Thoracic aorta (tissue), 1 donor: ENCODE data around the genes JCHAIN, COX18 and ALB.

GRCh38 chr4:70666230-70666882, at the start of gene JCHAIN:
TSS of gene JCHAIN (minus strand) at chr4:70666508.
- RAMPAGE, long total RNA, result start-site peak on the minus strand at chr4:70666508-70666512, 8 reads

DNA sequence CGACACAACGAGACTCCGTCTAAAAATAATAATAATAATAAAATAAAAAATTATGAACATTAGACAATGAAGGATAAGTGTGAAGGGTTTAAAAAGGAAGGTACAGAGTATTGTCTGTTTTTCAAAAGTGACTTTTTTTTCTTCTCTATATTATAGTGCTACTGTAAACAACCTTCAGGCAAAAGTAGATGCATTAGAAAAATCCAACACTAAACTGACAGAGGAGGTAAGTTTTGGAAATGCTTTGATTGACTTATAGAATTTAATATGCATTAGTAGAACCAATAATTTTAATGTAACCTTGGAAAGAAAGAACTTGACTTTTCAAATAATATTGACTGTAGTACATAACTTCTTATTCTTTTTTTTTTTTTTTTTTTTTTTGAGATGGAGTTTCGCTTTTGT, 56.5 kb downstream of the RUFY3 start:
- RAMPAGE, long total RNA, result no peak

DNA sequence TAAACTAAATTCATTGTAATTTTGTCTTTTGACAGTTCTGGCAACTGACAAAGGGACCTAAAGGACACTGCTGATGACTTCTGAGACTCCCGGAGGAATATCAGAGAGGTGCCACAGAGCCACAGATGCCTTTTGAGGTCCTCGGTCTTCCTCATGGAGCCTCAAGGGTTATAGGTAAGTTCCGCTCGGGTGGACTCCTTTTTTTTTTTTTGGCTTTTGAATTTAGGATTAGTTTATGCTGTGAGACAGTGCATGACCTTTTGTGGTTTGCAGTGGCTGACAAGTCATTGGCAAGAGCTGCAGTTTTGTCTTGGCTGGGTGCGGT, 4.4 kb upstream of the GRSF1 start:
- RAMPAGE, long total RNA, result no peak

- RAMPAGE, long total RNA, result no peak
These were observed 1.1 kb upstream of the DCK start for GRCh38 chr4:70992309-70992742.

- RAMPAGE, long total RNA, result no peak
These were observed 44.2 kb downstream of the SLC4A4 start for GRCh38 chr4:71230751-71232147.

GRCh38 chr4:71771460-71772243, 12.2 kb downstream of the GC start:
- RAMPAGE, long total RNA, result no peak

GRCh38 chr4:71833289-71833695, 49.4 kb upstream of the GC start:
- RAMPAGE, long total RNA, result no peak

DNA sequence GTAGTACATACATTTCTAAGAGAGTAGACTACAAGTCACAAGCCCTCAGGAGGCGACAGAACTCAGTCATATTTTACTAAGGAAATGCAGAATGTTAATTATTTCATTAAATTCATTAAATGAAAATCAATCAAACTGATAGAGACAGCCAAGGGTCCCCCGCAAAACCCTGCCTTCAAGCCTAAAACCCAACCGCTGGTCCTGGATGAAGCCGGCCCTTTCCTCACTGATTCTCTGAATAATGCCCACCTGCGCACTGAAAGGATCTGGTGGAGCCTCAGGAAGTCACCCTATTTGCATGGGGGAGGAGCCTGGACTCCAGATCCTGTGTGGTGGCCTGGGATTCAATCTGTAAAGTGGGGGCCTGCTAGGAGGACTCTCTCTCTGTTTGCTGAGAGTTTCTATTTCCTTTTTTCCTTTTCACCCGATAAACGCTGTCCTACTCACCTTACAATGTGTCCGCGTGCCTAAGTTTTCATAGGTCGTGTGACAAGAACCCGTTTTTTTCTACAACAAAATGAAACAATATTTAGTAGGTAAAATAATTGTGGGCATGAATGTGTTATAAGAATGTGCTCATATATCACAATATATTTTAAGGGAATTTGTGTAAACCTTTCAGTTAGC, 97.9 kb upstream of the ADAMTS3 start:
- RAMPAGE, long total RNA, result no peak

- RAMPAGE, long total RNA, result no peak
These were observed 223.1 kb downstream of the COX18 start for GRCh38 chr4:72846313-72846899.

GRCh38 chr4:72924760-72925231, 144.7 kb downstream of the COX18 start:
- RAMPAGE, long total RNA, result no peak

DNA sequence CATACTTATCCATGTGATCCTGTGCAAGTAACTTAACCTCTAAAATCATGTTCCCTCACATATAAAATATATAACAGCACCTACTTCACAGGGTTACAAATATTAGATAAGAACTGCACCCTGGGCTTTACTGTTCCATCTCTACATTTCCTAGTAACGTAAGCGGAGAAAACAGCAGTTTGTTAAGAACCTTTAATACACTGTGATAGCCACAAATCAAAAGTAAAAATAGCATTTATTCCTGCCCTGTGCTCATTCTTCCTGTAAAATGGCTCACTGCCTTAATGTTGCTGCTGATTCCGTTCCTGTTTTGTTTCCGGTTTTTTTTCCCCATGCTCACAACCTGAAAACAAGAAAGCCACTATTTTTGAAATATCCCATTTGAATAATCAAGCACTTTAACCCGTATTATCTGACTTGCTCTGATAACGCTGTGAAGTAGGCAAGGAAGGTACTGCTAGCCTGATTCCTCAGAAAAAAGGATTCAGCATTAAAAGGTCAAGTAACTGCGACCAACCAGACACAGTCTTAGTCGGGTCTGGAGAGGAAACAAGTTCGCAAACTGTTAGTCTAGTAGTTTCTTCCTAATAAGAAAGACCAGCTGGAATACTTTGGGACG, 1.1 kb downstream of the COX18 start:
- RAMPAGE, long total RNA, result start-site peak on the minus strand centred at position 428 of the sequence, 290 bp wide, 6 reads

GRCh38 chr4:73068936-73070022, at the start of gene COX18:
TSS of gene COX18 (minus strand) at chr4:73069716.
- RAMPAGE, long total RNA, result start-site peak on the minus strand at chr4:73069040-73069871, 47 reads

GRCh38 chr4:73100021-73100695, 30.6 kb upstream of the COX18 start:
- RAMPAGE, long total RNA, result no peak

GRCh38 chr4:73176971-73178234, 81.2 kb downstream of the ANKRD17 start:
- RAMPAGE, long total RNA, result no peak

- RAMPAGE, long total RNA, result no peak
These were observed 44.1 kb downstream of the ANKRD17 start for GRCh38 chr4:73214187-73215234.

- RAMPAGE, long total RNA, result no peak
These were observed 19.1 kb downstream of the ANKRD17 start for GRCh38 chr4:73239177-73240211.

- RAMPAGE, long total RNA, result no peak
These were observed 8.5 kb downstream of the ANKRD17 start for GRCh38 chr4:73249895-73250640.

GRCh38 chr4:73378624-73379374, 25.3 kb upstream of the ALB start:
- RAMPAGE, long total RNA, result no peak

DNA sequence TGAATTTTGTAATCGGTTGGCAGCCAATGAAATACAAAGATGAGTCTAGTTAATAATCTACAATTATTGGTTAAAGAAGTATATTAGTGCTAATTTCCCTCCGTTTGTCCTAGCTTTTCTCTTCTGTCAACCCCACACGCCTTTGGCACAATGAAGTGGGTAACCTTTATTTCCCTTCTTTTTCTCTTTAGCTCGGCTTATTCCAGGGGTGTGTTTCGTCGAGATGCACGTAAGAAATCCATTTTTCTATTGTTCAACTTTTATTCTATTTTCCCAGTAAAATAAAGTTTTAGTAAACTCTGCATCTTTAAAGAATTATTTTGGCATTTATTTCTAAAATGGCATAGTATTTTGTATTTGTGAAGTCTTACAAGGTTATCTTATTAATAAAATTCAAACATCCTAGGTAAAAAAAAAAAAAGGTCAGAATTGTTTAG, at the start of gene ALB:
Gene ALB (plus strand): TSS at position 110 of the 437 bp plus-strand sequence.
- RAMPAGE, long total RNA, result no peak

- RAMPAGE, long total RNA, result no peak
These were observed 9.2 kb downstream of the ALB start for GRCh38 chr4:73413243-73413742.